Ovary (tissue), 7 donors: ENCODE results near the gene DCN.

- PRO-cap, 7 experiments: no peak in any of the 7 experiments
- RAMPAGE, long total RNA, 2 experiments: no peak in any of the 2 experiments
Measured at GRCh38 chr12:89721412-89722178, 13.0 kb upstream of the ATP2B1 start.

DNA sequence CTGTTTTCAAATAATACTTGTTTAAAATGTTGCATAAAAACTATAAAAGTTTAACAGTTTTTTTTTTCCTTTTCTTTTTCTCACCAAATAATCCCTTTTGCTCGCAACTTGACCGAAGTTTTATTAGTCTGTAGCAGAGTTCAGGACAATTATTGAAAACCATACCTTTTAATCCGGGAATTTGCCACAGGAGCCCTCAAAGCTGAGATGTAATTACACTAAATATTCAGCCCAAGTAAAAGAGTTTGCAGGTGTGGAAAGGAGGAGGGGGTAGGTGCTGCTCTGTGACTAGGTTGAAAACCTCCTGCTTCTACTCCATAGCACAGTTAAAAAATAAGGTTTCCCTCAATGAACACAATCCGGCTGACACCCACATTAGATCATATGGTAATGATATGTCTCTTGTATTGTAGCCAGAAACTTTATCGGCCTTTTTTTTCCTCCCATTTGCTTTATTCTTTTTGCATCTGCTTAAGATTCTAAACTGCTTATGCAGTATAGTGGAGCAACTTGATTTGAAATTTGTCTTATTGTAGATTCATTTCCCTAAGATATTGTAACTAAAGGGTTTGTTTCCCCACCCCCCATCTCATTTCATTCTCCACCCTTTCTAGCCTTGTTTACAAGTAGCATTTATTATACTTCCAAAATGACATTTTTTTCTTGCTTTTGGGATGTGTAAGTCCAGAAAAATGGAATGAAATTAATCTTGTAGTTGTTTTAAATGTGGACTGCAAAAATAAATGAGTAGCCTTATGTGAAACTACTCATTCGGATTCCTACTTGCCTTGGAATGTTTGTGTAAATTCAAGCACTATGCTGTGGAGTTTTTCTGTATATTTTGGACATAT is at the start of gene DCN:
DCN (minus strand) TSS at position 328 of the 851 bp plus-strand sequence.
- PRO-cap, 7 experiments: peak in 6 of 7 experiments; most common plus-strand start position 323 of the sequence (in 2); most common minus-strand start position 328 of the sequence (in 3)
- RAMPAGE, long total RNA, 2 experiments: start-site peak on the minus strand in 2 of 2 experiments, centred at positions 341 to 350 of the sequence, 3,187 to 3,756 reads per replicate

DNA sequence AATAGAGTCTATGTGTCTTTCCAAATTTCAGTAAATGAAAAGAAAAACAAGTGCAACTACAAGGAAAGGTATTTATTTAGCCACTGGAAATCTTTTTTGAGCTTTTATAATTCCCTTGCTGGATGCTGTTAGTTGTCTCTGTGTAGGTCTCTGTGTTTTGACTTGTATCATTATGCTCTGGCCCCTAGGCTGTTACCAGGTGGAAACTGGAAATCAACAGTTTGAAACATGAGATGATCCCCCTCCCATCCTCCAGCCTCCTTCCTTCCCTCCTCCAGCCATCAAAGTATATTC is 890 bp upstream of the DCN start:
- PRO-cap, 7 experiments: peak in 5 of 7 experiments; most common plus-strand start position 219 of the sequence (in 3); most common minus-strand start position 159 of the sequence (in 5)
- RAMPAGE, long total RNA, 2 experiments: no peak in any of the 2 experiments

GRCh38 chr12:91578780-91579175 is 396.2 kb upstream of the DCN start:
- PRO-cap, 7 experiments: peak in 1 of 7 experiments; most common minus-strand start chr12:91578879 (in 1)
- RAMPAGE, long total RNA, 2 experiments: no peak in any of the 2 experiments

DNA sequence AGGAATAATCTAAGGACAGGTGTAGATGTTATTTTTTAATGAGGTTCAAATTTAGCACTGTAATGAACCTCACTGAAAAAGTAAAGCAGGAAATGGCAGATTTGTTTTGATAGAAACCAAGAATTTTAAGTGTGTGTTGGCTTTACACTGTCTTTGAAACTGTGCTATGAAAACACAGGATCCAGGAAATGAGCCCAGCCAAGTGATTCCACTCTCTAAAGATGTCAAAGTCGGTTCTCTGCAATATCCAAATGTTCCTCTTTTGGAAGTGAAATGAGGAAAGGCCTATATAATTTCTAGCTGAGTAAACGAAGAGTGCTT is 367.2 kb downstream of the BTG1 start:
- PRO-cap, 7 experiments: no peak in any of the 7 experiments
- RAMPAGE, long total RNA, 2 experiments: no peak in any of the 2 experiments

DNA sequence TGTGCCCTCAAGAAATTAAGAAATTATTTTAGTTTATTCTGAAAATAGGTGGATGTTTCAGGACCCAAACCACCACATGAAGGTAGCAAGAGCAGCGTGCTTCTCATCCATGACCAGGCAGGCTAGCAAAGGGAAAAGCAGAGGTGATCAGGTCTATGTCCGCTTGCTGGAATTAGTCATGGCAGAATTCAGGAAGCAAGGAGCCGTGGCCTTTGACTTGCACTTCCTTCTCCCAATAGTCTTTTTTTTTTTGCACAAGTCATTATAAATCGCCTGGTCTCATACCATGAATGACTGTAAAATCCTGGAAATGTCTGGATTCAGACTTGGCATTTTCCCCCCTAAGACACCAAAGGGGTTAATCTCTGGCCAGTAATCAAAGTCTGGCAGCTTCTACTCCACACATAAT is 157.7 kb downstream of the BTG1 start:
- PRO-cap, 7 experiments: no peak in any of the 7 experiments
- RAMPAGE, long total RNA, 2 experiments: no peak in any of the 2 experiments

GRCh38 chr12:92011623-92011973 is 134.0 kb downstream of the BTG1 start:
- PRO-cap, 7 experiments: no peak in any of the 7 experiments
- RAMPAGE, long total RNA, 2 experiments: no peak in any of the 2 experiments

GRCh38 chr12:92041670-92042302 is 103.9 kb downstream of the BTG1 start:
- PRO-cap, 7 experiments: no peak in any of the 7 experiments
- RAMPAGE, long total RNA, 2 experiments: no peak in any of the 2 experiments

- PRO-cap, 7 experiments: no peak in any of the 7 experiments
- RAMPAGE, long total RNA, 2 experiments: no peak in any of the 2 experiments
Measured at GRCh38 chr12:92070170-92070719, 75.4 kb downstream of the BTG1 start.

GRCh38 chr12:92109574-92110027 is 36.0 kb downstream of the BTG1 start:
- PRO-cap, 7 experiments: no peak in any of the 7 experiments
- RAMPAGE, long total RNA, 2 experiments: no peak in any of the 2 experiments

DNA sequence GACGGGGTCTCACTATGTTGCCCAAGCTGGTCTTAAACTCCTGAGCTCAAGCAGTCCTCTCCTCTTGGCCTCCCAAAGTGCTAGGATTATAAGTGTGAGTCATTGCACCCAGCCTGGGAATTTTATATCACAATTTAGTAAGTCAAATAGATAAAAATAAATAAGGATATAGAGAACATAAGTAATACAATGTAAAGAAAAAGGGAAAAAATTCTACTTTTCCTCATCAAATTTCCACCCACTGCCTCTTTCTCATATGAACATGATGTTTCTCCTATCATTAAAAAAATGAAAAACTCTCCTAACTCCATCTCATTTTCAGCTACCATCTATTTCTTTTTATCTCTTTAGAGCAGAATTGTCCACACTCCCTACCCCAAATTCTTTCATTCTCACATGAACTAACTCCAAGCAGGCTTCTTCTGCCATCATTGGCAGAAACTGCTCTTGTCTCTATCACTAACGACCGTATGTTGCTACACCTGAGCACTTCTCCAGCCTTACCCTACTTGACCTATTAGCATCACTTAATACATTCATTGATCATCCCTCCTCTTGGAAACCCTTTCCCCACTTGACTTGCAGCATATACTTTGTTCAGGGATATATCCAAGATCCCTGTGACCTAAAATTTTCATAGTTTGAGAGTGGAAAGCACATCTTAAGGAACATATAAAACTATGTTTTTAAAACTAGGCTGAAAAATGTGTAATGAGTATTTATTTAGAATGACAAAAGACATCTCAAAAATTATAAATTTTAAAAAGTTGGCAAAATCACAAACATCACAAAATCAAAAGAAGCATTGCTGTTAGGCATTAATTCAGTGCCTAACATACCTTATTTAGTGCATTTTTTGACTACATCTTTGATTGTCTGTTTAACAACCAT is 29.8 kb downstream of the BTG1 start:
- PRO-cap, 7 experiments: no peak in any of the 7 experiments
- RAMPAGE, long total RNA, 2 experiments: no peak in any of the 2 experiments

DNA sequence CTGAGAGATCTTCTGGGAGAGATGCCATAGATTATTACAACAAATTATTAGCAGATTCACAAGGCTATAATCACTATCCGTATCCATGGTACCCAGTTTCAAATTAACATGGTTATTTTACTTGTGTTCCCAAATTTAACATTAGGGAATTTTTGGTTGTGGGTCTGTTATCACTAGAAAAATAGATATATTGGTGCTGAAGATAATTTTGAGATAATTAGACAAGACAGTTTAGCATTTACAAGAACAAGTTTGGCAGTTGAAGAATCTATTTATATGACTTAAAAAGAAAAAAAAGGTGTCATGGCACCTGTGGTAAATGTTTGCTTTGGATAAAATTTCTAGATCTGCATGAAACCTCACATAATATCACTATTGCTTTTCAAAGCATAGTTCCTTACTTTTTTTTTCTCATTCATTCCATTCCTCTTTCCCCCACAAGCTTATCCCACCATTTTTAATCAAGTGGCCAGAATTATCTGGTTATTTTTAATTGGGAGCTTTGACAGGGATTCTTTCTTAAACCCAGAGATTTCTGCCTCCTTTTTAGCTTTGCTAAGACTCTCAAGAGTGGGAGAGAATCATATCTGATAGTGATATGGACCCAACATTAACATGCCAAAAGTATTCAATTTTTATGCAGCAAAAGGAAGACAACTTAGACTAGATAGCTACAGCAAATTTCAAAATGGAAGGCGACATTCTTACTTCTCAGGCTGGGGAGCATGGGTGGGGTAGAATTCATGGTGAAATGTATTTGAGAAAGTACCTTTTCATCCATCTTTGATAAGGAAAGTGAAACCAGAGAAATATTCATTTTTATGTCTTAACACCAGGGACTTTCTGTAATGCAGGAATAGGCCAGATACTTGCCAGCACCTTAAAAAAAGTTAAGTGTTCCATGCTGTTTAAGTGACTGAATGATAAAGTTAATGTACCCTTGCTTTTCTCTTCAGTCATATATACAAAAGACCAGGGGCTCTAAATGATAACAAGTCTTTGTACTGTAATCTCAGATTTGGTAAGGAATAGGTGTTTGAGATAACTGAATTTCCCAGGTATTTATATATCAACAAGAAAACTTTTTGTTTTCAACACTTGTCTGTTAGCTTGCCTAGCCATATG is 13.6 kb downstream of the BTG1 start:
- PRO-cap, 7 experiments: no peak in any of the 7 experiments
- RAMPAGE, long total RNA, 2 experiments: no peak in any of the 2 experiments

DNA sequence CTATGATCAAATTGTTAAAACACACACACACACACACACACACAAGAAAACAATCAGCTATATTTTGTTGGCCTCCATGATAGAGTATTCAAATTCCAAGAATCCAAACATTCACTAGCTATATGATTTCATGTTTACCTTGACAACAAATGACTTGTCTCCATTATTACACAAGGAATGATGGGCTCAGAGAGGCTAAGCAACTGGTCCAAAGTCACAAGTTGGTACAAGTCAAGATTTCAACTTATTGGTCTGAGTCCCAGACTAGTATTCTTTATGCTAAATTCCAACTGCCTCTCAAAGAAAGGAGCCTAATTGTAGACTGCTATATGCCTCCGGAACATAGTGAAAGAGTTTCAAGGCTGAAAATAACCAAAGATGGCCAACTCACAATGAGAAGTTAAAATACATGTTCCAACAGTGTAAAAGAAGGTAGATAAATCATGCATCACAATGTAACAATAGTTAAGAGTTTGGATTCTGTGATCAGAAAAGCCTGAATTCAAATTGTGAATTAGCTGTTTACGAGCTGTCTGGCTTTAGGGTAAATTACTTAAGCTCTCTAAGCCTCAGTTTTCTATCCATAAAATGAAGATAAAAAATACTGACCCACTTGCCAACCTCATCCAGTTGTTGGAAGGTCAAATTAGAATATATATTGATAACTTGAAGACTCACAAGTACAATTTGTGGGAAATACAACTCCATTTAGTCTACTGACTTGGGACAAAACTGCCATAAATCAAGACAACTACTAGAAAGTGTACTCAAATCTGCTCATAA is 7.4 kb downstream of the BTG1 start:
- PRO-cap, 7 experiments: no peak in any of the 7 experiments
- RAMPAGE, long total RNA, 2 experiments: no peak in any of the 2 experiments

- PRO-cap, 7 experiments: no peak in any of the 7 experiments
- RAMPAGE, long total RNA, 2 experiments: no peak in any of the 2 experiments
Measured at GRCh38 chr12:92218498-92218731, 72.8 kb upstream of the BTG1 start.

DNA sequence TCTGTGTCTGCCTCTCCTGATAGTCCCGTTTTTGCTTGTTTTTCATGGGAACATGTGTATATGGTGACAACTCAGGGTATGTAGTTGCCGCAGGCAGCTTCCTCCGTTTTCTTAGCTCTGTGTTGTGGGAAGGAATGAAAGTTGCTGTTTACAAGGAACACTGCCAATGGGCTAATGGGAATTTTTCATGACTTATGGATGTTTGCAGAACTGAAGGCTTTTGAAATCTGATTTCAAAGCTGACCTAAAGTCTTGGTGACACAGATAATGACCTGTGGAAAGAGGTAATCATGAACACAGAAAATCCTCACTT is 146.4 kb upstream of the BTG1 start:
- PRO-cap, 7 experiments: no peak in any of the 7 experiments
- RAMPAGE, long total RNA, 2 experiments: no peak in any of the 2 experiments

GRCh38 chr12:92340908-92341355 is 195.3 kb upstream of the BTG1 start:
- PRO-cap, 7 experiments: no peak in any of the 7 experiments
- RAMPAGE, long total RNA, 2 experiments: no peak in any of the 2 experiments

DNA sequence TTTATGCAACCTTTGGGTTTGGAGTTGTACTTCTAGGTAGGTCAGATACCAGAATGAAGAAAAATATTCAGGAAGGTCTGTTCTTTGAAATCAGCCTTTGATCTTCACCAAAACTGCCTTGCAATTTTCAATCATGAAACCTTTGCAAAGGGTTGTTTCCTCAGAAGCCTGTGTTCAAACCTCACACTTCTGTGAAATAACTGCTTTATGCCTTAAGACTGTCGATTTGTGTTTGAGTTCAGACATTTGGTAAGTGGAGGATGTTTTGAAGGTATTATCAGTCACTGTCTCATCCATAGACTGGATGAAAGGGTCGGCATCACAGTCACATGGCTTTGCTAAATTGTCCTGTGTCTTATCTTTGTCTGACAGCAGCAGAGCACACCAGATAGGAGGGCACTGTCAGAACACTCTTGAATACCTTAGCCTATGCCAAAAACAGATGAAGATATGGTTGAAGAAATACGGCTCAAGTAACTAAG is 233.3 kb upstream of the BTG1 start:
- PRO-cap, 7 experiments: no peak in any of the 7 experiments
- RAMPAGE, long total RNA, 2 experiments: no peak in any of the 2 experiments

GRCh38 chr12:92405826-92406509 is 260.3 kb upstream of the BTG1 start:
- PRO-cap, 7 experiments: no peak in any of the 7 experiments
- RAMPAGE, long total RNA, 2 experiments: no peak in any of the 2 experiments

DNA sequence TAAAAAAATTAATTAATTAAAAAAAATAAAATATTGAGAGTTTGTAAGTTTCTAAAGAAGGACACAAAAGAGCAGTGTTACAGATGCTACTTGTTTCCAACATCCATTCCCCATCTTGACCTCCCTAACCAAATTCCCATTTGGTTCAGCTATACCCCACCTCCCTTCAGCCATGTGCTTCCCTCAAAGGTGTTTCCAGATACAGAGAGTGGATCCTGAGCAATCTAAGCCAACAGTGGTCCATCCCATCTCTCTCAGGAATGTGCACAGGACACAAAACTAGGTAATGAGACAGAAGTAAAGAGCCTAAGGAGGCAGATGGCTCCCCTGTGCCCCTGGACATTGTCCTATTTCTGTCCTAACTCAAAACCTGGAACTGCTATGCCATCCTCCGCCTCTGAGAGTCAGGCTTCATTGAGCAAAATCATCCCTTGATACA is 200.5 kb upstream of the PLEKHG7 start:
- PRO-cap, 7 experiments: no peak in any of the 7 experiments
- RAMPAGE, long total RNA, 2 experiments: no peak in any of the 2 experiments

DNA sequence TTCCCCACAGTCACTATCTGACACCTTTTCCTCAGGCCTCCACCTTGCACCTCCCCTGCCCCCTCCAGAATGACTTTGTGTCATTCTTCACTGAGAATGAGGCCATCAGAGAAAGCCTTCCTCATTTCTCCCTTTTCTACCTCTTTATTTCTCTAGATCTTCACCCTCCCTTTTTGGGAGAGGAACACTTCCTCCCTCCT is 150.7 kb upstream of the PLEKHG7 start:
- PRO-cap, 7 experiments: no peak in any of the 7 experiments
- RAMPAGE, long total RNA, 2 experiments: no peak in any of the 2 experiments